Progenitor cell of endocrine pancreas (in vitro differentiated cells): ENCODE data around the genes OLFM3, SLC25A24, STXBP3, GPSM2 and WDR47.

- PRO-cap: no peak
Measured at GRCh38 chr1:101846590-101847220, 150.0 kb downstream of the OLFM3 start.

DNA sequence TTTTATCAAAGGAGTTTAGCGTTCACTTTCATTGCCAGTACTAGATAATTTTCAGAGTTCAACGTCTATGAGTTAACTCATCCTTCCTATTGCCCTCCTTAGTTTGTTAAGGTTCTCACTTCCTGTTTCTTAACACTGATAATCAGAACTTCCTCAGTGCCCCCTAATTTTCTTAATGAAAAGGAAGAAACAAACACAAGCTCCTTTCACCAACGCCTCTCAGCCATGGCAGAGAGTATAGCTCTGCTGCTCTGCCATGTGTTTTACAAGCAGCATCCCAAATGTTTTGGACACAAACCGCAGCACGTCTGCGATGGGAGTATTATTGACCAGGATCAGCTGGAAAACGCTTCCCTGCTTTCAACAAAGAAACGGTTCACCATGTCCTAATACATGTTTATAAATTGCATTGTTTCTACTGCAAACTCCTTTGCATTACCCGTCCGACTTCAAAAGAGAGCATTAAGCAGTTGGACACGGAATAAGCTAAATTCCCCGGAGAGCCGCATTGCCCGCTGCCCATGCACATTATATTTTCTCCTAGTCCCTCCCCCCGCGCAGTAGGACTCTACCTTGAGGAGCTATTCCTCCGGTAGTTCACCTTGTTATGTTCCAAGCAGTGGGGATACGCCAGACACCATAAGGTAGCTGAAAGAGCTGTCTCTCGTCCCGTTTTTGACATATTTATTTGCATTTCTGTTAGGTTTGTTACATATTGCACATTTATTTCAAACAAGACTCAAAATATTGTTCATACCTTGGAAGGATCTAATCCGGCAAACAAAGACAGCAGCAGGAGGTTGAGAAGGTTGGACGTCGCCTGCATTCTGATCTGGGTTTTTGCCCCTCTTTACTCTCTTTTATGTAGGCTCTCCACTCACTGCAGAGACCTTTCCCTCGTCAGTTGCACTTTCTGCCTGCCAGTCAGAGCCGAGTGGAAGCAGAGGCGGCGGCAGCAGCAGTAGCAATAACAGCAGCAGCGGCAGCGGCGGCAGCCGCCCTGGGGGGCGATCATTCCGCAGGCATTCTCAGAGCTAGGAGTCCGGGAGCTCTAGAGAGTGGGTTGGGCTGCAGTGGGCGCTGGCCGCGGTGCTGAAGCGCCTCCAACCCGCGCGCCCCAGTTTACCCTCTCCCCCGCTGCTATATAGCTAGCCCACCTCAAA, at the start of gene OLFM3:
OLFM3 (minus strand) TSS at position 936 of the 1,163 bp plus-strand sequence.
- PRO-cap: no peak

DNA sequence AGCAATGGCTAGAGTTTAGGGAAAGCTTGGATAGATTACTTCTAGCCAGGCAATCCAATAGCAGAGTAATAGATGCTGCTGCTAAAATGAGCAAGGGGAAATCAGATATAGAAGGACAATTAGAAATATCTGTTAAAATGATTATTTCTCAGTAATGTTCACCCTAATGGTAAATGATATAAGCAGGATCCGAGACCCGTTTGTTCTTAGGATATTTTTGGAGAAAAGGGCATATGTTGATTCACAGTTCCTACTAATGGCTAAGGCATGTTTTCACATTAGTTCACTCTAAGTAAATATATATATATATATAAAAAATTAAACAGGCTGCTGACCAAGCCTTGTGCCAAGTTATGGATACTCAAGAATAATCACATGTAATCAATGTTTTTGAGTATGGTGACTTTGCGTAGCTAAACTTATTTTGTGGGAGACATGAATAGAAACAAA, 529.2 kb downstream of the COL11A1 start:
- PRO-cap: no peak

- PRO-cap: no peak
Measured at GRCh38 chr1:106447701-106448350, 608.6 kb upstream of the PRMT6 start.

GRCh38 chr1:107141803-107142659, 1.2 kb downstream of the NTNG1 start:
- PRO-cap: no peak

GRCh38 chr1:107415247-107415748, 274.5 kb downstream of the NTNG1 start:
- PRO-cap: no peak

- PRO-cap: no peak
Measured at GRCh38 chr1:107536258-107536540, 395.4 kb downstream of the NTNG1 start.

DNA sequence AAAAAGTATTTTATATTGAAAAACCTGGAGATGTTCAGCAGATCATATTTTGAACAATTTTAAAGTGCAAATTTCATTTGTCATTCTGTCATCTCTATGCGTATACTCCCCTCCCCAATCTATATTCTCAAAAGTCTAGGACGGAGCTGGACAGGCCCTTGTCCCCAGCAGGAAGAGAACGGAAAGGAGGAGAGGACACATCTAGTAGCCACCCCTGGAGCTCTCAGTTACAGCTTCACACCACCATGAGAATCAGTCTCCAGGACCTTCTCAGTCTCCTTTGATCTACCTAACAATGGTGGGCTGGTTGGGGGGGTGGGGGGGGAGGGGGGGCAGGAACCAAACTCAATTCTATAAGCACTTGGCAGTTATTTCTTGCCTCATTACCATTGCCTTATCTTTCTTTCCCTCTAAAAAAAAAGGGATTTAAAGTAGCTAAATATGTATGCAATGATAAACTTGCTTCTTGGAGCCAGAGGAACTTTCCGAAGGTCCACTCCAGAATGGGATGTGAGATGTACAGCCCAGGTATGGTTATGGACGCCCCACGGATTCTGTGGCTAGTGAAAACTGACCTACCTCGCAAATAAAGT, 279.2 kb downstream of the VAV3 start:
- PRO-cap: no peak

- PRO-cap: no peak
Measured at GRCh38 chr1:107896898-107897198, 68.1 kb downstream of the VAV3 start.

DNA sequence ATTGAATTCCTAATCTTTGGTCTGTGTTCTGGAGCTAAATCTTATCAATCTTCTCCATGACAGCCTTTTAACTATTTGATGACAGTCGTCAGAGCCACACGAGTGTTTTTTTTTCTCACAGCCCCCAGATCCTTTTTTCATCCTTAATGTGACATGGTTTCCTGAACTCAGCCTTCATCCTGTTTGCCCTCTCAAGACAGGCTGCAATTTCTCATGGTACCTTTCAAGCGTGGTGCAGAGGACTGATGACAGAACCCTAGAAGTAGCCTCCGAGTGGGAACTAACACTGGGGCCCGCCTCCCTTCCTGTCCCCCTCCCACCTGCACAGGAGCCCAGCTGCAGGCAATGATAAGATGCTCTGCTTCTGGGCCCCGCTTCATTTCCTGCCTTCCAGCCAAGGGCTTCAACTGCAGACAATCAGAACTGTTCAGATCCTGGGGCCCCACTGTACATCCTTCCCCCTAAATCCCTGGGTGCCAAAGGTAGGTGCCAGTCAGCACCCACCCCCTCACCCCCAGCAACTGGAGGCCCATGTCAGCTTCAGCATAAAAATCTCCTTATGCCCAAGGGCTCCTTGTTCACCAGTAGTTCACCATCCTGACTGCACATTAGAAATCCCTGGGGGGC, 114.6 kb upstream of the VAV3 start:
- PRO-cap: no peak

DNA sequence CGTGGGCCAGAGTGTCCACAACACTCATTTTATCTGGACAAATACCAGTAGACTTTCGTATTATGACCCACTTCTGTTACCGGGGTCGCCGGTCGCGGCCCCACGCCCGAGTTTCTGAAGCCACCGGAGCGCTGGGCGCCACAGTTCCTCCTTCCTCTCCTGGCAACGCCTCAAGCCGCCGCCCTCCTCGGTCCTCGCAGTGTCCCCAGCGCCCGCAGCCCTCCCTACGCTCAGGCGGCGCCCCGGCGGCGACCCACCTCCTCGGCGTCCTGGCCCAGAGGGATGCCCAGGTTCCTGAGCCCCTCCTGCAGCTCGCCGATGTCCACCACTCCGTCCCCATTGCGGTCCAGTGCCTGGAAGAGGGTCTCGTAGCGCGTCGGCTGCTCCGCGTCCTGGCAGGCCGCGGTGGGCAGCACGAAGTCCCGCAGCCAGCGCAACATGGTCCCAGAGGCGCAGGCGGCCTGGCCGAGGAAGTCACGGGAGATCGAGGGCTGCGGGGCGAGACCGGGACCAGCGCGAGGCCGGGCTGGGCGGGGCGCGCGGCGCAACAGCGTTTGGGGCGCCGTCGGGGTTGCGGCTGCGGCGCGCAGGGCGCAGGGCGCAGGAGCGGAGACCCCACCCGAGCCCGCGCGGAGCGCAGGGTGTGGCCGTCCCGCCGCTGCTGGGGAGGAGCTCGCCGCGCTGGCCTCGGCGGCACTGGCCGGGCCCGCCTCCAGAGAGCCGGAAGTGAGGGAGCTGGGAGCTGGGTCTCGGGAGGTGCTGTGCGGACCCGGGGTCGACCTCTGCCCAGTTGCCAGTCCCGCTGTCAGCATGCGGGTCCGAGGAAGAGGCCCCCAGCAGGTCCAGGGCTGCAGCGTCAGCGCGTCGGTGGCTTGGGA, at the start of gene SLC25A24:
SLC25A24 (minus strand) TSS at position 645 of the 878 bp plus-strand sequence.
- PRO-cap: bidirectional peak, plus-strand start at position 141 of the sequence, minus-strand start at position 116 of the sequence; bidirectional peak, plus-strand start at position 339 of the sequence, minus-strand start at position 351 of the sequence; bidirectional peak, plus-strand start at position 447 of the sequence, minus-strand start at position 421 of the sequence; bidirectional peak, plus-strand start at position 740 of the sequence, minus-strand start at position 633 of the sequence

DNA sequence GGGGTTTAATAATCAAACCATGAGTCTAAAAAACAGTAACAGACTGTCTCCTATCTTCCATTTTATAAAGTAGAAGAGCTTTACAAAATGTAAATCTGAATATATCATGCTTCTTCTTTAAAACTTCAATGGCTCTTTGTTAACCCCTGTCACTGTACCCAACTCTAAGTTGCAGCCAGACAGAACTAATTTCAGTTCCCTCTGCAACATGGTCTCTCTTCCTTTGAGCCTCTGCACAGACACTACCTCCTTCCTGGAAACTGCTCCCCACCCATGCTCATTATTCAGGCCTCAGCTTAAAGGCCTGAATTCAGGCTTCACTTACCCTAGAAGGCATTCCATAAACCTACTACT, 2.7 kb upstream of the EEIG2 start:
- PRO-cap: no peak

GRCh38 chr1:108590251-108590907, 30.5 kb downstream of the EEIG2 start:
- PRO-cap: no peak

DNA sequence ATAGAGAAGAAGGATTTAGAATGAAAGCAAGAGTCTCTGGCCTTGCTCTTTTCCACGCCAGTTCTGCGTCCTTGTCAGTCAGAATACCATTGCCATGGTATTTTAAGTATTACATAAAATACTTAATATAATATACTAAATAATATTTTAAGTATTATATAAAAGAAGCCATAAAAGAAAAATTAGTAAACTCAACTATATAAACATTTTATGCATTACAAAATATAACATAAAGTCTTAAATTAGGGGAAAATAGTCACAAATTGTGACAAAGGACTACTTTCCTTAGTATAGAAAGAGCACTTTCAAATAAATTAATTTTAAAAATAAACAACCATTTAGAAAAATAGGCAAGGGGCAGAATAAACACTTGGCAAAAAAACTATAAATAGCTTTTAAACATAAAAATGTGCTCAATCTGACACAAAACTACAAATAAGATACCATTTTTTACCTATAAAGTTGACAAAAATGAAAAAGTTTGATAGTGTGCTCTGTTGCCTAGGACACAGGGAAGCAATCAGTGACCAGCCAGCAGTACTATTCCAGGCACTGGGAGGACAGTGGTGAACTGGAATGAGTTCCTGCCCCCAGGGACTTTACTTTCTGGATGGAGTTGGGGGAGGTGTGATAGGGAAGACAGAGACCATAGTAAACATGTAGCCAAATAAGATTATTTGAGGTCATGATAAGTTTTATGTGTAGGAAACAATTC, 41.6 kb downstream of the EEIG2 start:
- PRO-cap: no peak

GRCh38 chr1:108621913-108622519, 38.9 kb downstream of the HENMT1 start:
- PRO-cap: no peak

- PRO-cap: bidirectional peak, plus-strand start at chr1:108692327, minus-strand start at chr1:108692191
Measured at GRCh38 chr1:108692084-108692275, 130 bp upstream of the PRPF38B start.

GRCh38 chr1:108746136-108746864, at the start of gene STXBP3:
Gene STXBP3 (plus strand): TSS chr1:108746674.
- PRO-cap: bidirectional peak, plus-strand start at chr1:108746686, minus-strand start at chr1:108746487

DNA sequence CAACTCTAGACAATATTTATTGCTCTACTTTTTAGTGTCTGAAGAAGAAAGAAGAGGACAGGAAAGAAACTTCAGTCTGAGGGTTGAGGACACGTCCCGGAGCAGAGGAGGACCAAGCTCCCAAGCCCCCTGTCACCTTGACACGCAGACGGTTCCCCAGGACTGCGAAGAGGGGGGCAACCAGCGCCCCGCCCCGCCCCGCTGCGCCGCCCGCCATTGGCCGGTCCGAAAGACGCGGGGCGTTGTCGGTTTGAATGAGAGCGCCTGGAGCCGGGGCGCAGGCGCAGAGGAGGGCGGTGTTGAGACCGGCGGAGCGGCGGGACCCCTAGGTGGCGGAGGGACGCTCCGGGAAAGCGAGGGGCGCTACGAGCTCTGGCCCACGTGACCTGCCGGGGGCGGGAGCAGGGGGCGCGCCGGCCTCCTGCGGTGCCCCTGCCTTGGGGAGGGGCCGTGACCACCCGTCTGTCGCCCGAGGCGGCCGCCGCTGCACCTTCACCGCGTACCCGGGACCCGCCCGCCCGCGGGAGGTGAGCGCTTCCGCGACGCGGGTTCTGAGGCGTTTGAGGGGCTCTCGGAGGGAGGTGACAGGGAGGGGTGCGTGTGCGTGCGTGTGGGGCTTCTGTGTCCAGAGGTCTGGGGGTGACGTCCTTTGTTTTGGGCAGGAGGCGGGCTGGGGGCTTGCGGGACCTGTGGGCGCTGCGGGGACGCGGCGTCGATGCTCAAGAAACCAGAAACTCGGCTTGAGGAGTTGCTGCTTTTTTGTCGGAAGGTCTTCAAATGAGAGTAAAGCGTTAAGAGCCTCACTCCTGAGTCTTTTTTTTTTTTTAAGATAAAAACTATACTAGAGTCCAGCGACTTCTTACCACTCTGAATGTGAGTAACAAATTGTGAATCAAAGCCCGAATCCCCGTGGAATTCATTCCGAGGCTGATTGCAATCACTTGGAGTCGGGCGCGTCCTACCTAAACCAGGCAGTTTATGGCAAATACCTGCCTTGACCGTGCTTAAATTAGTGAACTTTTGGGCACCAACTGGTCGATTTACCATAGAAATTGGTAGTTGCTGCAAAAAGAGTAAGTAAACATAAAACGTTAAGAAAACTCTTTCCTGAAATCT, at the start of gene GPSM2:
GPSM2 (plus strand) TSS at position 284 of the 1,116 bp plus-strand sequence.
- PRO-cap: bidirectional peak, plus-strand start at position 461 of the sequence, minus-strand start at position 144 of the sequence; unidirectional peak, minus-strand start at position 980 of the sequence

DNA sequence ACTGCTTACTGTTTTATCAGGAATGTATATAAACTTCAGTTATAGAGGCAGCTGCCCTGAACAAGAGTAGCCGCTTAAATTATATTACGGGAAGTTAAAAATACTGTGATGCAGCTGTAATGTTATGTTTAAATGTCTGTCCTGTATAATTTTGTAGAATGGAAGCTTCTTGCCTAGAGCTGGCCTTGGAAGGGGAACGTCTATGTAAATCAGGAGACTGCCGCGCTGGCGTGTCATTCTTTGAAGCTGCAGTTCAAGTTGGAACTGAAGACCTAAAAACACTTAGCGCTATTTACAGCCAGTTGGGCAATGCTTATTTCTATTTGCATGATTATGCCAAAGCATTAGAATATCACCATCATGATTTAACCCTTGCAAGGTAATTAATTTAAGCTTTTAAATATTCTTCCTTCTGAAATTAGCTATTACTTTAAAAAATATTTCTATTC, 19.9 kb downstream of the GPSM2 start:
- PRO-cap: no peak

DNA sequence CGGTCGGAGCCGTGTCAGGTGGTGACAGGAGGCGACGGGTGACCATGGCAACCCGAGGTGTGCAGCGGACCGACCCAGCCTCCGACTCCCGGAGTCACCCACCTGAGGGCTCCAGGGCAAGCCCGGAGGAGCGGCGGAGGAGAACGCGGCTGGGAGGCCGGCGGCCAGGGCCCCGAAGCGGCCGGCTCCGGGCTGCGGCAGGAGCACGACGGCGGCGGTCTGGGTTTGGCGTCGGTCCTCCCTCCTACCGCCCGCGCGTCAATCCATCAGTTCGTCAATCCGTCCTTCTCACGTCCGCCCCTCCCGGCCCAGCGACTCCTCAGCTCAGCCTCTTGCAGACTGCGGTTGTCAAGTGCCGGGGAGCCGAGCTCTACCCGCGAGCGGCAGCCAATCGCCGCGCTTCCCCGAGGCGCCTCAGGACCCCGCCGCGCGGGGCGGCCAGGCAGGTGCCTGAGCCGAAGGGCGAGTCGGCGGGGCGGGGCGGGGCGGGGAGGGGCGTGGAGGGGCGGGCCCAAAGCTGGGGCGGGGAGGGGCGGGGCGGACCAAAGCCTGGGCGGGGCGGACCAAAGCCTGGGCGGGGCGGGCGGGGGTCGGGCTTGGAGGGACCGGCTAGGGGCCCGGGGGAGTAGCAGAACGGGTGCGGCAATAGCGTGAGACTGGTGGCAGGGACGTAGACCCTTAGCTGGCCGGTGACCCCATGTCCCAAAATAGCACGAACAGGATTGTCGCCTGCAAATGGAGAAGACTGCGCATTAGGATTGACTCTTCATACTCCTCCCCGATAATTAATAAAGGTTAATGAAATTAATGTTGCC, at the start of gene WDR47:
WDR47 (minus strand) TSS at position 343 of the 815 bp plus-strand sequence.
- PRO-cap: bidirectional peak, plus-strand start at position 105 of the sequence, minus-strand start outside the sequence; bidirectional peak, plus-strand start at position 631 of the sequence, minus-strand start at position 343 of the sequence